AG10803 (cell line): Measurements from ENCODE around the genes YPEL3, ZNF768, CTF1 and PRSS36.

DNA sequence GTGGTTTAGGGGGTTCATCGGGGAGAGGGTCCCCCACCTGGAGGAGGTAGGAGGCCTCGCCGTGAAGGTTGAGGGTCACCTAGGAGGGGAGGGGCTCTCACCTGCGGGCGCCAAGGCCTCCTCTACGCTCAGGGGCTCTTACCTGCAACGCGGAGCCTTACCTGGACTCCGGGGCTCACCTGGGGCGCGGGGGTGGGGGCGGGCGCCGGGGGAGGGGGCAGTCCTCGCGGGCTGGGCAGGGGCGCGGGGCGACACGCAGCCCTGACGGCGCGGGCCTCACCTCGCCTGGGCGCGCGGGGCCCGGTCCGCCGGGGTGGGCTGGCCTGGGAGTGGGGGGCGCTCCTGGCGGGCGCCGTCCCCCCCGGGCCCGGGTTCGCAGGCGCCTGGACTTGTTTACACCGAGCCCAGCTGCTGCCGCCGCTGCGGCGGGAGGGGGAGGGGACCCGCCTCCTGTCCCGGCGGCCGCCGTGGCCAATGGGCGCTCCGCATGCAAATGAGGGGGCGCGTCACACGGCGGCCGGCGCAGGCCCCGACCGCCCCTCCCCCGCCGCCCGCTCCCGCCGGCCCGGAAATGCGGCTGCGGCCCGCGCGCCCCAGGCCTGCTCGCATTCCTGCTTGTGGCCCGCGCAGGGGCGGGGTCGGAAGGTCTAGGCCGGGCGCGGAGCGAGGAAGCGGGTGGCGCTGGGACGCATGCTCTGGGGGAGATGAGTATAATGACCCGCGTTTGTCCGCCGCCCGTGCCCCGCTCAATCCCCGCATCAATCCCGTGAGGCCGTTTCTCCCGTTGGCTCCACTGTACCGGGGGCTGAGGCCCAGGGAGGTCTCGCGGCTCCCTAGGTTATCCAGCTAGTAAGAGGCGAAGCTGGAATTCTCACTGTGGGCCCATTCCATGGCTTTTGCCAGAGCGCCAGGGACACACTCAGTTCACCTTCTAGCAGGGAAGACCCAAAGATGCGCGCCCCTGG, at the start of gene YPEL3:
Gene YPEL3, minus strand, starts transcription at position 397 of the 965 bp plus-strand sequence.
- RRBS, result 2% methylated on average over 50 of the region's 98 CpGs

DNA sequence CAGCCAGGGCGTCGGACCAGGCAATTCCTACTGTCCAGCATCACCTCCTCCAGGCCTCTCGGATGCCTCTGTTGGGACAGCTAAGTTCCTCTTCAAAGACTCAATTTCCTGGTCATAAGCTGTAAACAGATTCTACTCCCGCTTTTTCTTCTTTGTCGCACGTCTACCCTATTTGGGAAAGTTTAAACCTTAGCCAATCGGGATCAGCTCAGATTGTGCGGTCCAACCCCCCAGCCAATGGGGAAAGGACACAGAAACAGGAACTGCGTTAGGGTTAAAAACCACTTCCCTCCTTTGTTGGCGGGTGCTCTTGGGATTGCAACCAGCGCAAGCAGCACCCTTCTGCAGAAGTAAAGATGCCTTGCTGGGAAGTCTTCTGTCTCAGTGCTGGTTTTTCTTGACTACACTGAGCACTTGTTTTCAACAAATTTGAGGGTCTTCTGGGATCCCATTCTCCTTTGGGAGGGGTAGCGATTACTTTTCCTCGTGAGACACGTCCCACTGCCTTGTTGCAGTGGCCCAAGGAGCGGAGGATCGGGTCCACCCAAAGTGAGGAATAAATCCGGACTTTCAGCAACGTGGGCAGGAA, 863 bp upstream of the YPEL3 start:
- RRBS, result no CpG with 5 or more reads among the region's 18 CpGs

DNA sequence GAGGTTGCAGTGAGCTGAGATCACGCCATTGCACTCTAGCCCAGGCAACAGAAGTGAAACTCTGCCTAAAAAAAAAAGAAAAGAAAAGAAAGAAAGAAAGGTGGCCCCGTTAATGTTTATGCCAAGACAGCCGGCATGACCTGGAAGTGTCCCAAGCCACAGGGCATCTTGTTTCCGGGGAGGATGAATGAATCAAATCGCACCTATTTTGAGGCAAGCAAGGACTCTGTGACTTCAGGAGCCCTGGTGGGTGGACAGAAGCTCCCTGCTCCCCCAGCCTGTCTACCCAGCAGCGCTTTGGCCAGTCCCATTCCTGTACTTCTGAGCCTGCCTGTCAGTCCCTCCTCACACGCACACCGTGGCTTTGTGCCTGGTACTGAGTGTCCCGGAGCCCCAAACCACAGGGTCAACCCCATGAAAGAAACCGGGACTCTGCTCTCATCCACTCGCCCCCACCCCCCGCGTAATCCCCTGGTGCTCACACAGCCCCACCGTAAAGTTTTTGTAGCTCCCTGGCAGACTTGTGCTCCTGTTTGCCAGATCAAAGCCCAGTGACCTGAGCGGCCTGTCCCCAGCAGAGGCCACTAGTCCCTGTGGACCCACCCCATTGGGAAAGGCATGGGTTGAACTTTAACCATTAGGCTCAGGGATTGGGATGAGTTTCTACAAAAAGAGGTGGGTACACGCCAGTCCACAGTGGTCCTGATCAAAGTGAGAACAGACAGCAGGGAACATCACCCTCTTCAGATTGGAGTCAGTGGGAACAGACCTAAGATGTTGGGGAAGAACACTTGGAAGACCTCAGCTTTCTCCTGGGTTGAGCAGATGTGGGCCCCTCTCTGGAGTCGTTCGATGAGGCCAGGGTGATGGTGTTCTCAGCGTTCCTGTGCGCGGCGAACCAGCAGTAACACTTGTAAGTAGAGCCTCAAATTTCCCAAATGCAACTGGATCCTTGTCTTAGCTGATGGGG, 19.2 kb downstream of the CD2BP2 start:
- RRBS, result 0% methylated on average over 1 of the region's 22 CpGs

GRCh38 chr16:30357098-30357981, 2.2 kb upstream of the CD2BP2 start:
- RRBS, result 61% methylated on average over 2 of the region's 10 CpGs

GRCh38 chr16:30394516-30395170, 577 bp upstream of the ZNF48 start:
- RRBS, result 5% methylated on average over 7 of the region's 37 CpGs

DNA sequence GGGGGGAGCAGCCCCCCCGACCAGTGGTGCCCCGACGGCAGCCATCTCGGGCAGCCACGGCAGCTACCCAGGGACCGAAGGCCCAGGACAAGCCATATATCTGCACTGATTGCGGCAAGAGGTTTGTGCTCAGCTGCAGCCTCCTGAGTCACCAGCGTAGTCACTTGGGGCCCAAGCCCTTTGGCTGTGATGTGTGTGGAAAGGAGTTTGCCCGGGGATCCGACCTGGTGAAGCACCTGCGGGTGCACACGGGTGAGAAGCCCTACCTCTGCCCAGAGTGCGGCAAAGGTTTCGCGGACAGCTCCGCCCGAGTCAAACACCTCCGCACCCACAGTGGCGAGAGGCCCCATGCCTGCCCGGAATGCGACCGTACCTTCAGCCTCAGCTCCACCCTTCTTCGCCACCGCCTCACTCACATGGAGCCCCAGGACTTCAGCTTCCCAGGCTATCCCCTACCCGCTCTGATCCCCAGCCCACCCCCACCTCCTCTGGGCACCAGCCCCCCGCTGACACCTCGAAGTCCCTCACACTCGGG, 2.8 kb downstream of the ZNF48 start:
- RRBS, result no CpG with 5 or more reads among the region's 28 CpGs

GRCh38 chr16:30399588-30399833, 4.3 kb downstream of the ZNF48 start:
- RRBS, result no CpG with 5 or more reads among the region's 2 CpGs

- RRBS, result no CpG with 5 or more reads among the region's 4 CpGs
These were observed 597 bp downstream of the ZNF768 start for GRCh38 chr16:30525800-30526138.

DNA sequence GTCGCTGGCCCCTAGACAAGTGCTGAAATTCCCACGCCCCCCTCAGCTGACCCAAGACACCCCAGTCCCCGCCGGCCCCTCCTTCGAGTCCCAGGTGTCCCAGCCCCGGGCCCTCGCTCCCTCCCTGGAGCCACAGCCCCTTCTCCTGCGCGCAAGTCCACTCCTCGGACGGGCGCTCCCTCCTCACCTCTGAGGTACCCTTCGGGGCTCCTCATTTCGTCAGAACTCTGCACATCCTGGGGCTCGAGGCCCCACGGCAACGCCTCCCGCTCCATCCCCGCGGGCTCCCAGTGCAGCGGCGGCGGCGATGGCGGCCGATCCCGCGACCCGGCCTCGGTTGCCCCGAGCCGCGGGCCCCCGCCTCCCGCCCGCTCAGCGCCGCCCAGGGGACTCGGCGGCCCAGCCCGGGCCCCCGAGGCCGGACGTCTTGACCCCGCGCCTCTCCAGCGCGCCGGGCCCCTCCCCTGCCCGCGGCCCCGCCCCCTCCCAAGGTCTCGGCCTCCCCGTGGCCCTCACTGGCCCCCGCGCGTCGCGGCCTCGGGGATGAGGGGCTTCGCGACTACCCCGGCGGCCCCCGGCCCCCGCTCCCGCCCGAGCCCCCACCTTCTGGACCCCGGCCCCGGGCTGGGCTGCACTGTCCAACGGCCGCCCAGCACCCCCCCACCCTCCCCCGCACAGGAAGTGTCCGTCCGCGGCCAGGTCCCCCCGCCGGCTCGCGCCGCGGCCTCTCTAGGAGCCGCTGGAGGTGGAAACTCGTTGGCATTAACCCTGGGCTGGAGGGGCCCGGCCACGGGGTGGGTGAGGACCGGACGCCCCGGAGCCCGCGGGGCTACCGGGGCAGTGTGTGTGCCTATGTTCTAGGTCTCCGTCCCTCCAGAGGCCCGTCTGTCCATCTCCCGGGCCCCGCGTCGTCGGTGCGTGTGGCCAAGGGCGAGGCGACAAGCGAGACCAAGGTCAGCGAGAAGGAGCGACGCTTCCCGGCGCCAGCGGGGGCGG, at the start of gene ZNF768:
Gene ZNF768, minus strand, starts transcription at position 428 of the 996 bp plus-strand sequence.
- RRBS, result 3% methylated on average over 53 of the region's 110 CpGs

DNA sequence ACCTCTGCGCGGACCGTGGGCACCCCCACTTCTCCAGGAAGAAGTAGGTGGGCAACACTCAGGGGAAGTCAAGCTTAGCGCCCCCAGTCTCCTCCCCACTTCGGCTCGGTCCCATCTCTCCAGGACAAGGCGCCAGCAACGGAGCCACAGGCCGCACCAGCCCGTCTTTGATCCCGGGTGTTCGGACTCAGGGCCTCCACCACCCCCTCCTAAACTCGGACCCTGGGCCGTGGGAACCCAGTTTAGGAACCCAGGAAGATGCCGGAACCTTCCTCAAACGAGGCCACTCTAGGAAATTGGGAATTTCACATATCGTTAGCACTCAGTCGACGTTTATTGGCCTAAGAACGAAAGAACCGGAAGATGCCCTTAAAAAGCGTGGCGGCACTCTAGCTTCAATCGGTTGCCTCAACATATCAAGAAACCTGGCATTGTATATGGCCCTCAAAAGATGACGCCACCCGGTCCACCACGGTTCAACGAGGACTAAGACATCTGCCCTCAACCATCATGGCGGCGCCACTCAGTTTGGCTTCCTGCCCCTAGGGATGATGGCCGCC, 606 bp upstream of the PRR14 start:
- RRBS, result 5% methylated on average over 13 of the region's 31 CpGs

DNA sequence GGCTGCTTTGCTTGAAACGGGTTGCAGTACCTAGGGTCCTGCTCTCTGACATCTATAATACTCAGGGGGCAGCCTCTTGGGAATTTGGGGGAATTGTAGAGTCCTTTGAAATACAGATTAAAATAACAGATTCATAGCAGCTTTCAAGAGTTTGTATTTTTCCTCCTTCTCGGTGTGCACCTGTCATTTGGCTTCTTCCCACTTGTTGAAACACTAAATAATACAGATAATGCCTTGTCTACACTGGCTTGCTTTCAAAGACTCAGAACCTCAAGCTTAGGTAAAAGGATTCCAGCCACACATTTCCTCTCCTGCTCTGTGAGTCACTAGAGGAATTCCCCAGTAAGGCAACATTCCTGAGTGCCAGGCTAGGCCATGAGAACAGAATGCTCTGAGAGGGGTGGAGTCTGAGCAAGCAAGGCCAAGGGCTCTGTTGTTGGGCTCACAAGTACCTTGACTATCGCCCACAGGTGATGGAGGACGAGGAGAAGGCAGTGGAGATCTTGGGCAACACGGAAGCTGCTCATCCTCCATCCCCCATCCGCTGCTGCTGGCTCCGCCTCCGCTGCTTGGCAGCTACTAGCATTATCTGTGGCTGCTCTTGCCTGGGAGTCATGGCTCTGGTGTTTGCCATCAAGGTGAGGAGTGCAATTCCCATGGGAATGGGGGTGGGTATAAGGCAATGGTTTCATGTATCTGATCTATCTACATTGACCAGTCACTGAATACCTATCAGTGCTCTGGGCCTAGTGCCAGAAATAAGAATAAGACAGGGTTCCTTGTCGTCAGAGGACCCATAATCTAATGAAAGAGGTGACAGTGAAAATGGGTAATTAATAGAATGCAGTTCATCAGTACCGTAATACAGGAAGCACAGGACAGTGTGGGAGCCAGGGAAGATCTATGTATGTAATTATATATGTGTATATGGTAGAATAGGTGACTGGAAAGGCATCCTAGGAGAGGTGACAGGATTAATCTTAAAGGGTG, 1.1 kb downstream of the TMEM265 start:
- RRBS, result no CpG with 5 or more reads among the region's 10 CpGs

GRCh38 chr16:30762801-30763440, 799 bp downstream of the RNF40 start:
- RRBS, result no CpG with 5 or more reads among the region's 16 CpGs

- RRBS, result no CpG with 5 or more reads among the region's 27 CpGs
These were observed 7.1 kb downstream of the RNF40 start for GRCh38 chr16:30768969-30769918.

- RRBS, result under 1% methylated on average over 12 of the region's 46 CpGs
These were observed 27.0 kb upstream of the ZNF629 start for GRCh38 chr16:30813785-30814648.

DNA sequence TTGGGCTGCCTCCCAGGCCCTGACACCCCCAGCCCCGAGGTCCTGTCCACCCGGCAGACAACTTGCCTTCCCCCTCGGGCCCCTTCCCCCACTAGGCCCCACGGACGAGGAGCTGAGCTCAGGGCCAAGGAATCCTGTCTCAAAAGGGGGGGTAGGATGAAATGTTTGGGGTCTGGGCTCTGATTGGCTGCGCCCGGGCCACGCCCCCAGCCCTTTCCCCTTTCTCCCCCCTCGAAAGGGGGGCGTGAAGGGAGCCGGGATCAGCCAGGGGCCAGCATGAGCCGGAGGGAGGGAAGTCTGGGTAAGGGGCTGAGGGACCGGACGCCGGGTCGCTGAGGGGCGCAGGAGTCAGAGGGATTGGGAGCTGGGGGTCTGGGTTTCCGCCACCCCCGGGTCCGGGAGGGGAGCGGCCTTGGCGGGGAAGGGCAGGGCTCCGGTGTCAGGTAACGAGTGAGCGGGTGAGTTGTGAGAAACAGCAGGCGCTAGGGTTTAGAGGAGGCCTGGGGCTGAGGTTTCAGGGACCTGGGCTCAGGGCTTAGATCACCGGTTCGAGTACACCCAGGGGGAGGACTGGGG, at the start of gene CTF1:
Gene CTF1, plus strand, starts transcription at position 247 of the 576 bp plus-strand sequence.
- RRBS, result 2% methylated on average over 15 of the region's 28 CpGs

DNA sequence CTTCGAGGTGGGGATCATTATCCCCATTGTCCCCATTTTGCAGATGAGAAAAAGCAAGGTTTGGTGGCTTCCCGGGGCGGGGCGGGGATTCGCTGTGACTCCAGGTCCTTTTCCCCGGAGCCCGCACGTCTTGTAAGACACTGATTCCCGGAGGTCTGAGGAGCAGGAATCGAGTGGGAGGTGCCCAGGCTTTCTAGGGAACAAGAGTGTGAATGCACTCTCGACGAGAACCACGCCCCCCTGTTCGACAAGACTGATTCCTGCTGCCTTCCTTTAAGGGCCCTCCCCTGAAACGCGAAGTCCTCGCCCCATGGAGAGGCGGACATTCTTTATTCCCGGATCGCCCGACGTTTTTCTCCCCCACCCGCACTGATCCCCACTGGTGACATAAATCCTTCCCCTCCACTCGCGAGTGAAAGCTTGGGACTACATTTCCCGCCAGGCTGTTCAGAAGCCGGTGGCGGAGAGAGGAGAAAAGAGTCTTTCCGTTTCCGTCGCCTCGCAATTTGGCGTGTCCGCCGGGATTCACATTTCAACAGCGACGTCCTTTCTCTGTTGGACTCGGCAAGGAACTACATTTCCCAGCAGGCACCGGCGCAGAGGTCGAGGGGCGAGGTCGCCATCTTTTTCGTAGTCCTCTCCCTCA, 1.2 kb upstream of the FBXL19 start:
- RRBS, result 2% methylated on average over 21 of the region's 44 CpGs

DNA sequence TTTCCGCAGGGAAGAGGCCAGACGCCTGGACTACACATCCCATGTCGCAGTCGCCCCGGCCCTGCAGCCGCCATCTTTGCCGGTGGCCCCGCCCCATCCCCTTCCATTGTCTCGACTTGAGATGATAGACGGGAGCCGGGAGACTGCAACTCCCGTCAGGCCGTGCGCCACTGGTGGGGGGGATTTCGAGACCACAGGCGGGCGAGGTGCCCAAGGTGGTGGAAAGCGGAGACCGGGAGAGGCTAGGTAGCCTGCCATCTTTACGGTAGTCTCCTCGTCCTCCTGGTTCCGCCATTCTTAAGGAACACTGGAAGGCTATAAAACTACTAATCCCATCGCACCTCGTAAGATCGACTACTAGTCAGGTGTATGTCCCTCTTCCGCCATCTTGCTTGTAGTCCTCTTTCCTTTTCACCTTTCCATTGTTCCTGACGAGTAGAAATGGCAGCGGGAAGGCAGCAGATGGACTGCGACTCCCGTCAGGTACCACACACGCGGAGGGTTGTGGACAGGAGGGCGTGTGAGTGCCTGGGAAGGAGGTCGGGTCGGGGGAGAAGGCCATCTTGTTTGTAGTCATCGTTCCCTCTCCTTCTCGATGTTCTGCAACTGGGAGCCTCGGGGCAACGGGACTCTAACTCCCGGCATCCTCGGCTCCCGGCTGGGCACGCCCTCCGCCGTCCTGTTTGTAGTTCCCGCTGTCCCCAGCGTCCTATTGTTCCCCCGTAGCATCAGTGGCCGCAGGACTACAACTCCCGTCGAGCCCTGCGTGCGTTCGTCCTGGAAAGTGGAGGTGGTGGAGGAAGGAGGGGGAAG, 496 bp upstream of the FBXL19 start:
- RRBS, result under 1% methylated on average over 13 of the region's 54 CpGs

DNA sequence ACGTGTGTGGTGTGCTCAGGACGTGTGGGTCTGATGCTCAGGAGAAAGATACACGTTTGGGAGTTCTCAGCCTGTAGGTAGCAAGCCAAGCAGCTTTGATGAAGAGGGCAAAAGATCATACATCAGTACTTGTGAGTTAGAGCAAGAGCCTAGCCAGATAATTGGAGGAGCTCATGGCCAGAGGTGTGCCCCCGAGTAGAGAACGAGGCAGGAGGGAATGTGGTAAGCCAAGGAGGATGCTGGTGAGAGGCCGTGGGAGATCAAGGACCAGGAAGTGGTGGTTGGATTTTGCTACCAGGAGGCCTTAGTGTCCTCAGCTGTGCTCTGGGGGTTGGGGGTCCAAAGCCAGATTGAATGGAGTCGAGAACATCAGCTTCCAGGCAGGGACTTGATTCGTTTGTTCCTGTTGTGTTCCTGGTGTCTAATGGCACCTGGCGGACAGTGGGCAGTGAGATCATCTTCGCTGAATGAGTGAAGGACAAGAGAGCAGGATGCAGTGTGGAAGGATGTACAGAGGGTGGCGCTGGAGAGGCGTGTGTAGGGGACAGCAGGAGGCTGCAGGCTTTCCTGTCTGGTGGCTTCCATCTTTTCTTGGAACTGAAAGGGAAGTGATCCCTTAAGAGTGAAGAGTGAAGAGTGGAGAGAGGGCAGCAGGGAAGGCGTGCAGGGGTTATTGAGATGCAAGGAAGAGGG, 11.6 kb downstream of the FBXL19 start:
- RRBS, result no CpG with 5 or more reads among the region's 13 CpGs

DNA sequence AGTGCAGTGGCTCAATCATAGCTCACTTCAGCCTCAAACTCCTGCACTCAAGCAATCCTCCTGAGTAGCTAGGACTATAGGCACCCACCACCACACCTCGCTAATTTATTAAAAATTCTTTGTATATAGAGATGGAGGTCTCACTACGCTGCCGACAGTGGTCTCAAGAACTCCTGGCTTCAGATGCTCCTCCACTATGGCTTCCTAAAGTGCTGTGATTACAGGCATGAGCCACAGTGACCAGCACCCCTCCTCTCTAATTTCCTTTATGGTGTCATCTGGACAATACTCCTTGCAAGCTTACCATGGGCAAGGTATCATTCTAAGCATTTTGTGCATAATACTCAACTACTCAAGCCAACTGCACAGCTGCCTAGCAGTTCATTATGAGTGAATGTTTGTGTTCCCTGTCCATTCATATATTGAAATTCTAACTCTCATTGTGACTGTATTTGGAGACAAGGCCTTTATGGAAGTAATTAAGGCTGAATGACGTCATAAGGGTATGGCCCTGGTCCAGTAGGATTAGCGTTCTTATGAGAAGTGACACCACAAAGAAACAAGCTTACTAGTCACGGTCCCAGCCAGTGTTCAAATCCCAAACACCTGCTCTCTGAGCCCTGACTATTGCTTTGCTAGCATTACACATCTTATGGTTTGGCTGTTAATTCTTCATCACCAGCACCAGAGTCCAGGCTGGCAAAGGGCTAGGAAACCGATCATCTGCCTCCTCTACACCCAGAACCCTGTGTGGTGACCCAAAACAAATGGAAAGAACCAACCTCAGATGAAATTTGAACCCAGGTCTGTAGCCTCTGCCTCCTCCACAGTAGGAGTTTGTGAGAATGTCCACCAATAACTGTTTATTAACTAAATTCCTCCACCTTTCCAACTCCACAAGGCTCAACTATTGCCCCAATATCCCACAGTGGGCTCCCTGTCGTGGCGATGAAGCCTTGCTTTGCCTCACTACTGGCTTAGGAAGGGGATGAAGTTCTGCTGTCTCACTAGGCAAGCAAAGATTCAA, 2.2 kb downstream of the ZNF668 start:
- RRBS, result no CpG with 5 or more reads among the region's 9 CpGs

DNA sequence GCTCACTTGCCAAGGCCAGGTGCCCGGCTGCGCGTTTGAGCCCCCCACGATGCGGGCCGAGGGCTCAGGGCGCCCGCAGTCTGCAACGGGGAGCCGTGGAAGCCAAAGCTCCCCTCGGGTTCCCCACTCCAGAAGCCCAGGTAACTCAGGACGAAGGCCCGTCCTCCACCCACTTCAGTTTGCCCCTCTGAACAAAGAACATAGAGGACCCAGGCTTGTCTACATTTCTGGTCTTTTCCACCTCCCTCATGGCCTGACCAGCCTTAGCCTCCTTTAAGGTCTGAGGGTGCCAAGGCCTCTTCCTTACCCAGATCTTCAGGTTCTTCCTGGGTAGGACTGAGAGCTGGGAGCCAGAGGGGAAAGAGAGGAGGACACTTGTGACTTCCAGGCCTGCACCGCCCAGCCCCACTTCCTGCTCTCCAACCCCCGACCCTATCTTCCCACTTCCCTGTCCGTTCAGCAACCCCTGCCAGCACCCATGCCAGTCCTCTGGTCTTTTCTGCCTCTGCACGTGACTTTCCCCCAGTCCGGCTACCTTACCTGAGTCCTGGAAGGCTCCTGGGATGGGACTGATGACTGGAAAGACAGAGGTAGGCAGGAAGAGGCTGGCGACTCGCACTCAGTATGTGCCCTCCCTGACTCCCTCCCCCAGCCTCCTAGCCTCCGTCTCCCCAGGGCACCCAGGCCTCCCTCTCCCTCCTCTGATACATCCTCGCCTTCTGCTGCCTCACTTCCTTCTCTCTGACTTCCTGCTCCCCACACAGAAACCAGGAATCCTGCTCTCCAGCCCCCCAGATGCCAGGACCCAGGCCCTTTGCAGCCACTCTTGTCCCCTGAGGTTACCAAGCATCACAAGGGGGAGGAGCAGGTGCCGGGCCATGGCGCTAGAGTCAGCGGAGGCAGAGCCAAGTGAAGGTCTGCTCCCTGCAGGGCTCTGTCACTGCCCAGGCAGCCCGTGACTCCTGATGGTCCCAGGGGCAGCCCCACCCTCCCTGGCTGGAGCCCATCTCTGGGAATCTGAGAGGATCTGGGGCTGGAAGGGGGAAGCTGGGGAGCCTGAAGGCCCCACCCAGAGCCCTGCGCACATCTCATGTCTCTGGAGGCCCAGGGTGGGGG, at the start of gene PRSS36:
Gene PRSS36, minus strand, starts transcription at position 911 of the 1,116 bp plus-strand sequence.
- RRBS, result no CpG with 5 or more reads among the region's 27 CpGs